SJCRH30 (cell line): ENCODE measurements around a stretch of chr2.

GRCh38 chr2:58539952-58540444 lies 298.9 kb upstream of the FANCL start:
- RAMPAGE, long total RNA, result no peak

DNA sequence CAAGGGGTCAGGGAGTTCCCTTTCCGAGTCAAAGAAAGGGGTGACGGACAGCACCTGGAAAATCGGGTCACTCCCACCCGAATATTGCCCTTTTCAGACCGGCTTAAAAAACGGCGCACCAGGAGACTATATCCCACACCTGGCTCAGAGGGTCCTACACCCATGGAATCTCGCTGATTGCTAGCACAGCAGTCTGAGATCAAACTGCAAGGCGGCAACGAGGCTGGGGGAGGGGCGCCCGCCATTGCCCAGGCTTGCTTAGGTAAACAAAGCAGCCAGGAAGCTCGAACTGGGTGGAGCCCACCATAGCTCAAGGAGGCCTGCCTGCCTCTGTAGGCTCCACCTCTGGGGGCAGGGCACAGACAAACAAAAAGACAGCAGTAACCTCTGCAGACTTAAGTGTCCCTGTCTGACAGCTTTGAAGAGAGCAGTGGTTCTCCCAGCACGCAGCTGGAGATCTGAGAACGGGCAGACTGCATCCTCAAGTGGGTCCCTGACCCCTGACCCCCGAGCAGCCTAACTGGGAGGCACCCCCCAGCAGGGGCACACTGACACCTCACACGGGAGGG lies 469.5 kb downstream of the BCL11A start:
- RAMPAGE, long total RNA, result no peak

DNA sequence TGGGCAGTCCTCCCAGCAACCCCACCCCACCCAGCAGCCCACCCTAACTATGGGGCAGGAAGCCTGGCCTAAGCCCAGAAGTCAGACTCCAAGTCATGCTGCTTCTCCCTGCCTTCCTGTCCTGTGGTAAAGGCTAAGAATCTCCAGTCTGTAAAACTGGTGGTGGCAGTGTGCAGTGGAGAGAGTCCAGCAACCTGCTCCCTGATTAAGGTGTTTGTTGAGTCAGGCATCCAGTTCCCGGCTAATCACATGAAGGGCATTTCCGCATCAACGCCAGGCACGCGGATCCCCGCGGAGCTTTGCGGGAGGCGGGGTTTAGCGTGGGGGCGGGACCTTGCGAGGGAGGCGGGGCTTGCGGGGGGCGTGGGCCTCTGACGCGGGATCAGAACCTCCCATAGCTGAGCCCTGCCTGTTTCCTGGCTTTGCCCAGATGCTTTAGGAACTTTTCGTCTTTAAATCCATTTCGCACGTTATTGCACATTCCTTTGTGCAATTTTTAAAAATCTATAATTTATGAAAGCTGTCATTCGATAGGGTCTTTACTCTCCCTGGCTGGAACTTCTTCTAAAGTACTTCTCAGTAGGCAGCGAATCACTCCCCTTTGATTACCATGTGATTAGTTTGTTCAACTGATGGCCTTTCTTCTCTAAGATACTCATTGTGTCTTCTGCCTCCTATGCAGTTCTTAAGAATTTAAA lies 255.7 kb downstream of the BCL11A start:
- RAMPAGE, long total RNA, result no peak

- RAMPAGE, long total RNA, result no peak
These were observed 23.5 kb downstream of the BCL11A start for GRCh38 chr2:60529711-60530587.

DNA sequence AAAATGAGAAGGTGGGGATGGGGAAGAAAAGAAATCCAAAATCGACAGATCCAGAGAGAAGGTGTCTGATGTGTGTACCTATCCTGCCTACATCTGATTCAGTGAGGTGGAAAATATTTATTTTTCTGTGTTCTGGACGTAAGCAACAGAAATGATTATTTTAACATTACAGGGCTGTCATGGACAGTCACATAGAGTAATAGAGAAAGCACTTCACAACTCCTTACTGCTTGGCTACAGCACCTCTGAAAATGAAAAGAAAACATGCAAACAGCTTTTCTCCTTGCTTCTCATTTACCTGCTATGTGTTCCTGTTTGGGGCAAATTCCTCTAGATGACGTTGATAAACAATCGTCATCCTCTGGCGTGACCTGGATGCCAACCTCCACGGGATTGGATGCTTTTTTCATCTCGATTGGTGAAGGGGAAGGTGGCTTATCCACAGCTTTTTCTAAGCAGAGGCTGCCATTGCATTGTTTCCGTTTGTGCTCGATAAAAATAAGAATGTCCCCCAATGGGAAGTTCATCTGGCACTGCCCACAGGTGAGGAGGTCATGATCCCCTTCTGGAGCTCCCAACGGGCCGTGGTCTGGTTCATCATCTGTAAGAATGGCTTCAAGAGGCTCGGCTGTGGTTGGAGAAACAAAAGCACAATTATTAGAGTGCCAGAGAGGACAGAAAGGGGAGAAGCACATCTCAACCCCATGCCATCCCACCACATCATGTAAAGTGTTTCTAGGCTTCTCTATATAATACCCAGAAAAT lies 7.6 kb downstream of the BCL11A start:
- RAMPAGE, long total RNA, result no peak

- RAMPAGE, long total RNA, result no peak
These were observed 3.9 kb downstream of the BCL11A start for GRCh38 chr2:60549373-60550152.

DNA sequence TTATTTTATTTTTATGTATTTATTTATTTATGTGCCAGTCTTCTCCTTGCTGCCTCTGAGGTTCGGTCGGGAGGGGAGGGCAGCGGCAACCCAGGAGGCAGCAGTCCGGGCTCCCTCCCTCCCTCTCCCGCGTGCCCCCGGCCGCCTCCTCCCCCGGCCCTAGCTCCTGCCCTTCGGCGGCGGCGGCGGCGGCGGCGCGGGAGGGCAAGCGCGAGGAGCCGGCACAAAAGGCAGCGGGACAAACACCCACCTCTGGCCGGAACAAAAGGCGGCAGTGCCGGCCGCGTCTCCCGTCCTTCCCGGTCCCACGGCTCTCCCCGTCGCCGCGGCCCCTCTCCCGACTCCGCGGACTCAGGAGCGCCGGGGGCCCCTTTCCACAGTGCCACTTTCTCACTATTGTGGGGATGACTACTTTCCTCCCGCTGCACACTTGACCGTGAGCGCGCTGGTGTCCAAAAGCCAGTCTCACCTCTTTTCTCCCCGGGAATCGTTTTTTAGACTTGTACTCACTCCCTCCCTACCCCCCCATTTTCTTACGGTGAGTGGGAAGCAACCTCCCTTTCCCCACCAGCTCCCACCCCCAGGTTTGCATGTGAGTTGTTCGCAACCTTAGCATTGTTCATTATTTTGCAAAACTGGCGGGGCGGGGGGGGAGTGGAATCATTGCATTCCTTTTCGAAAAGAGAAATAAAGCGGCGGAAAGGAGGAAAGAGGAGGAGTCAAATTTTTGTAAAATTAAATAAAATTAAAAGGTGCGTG lies 1.0 kb downstream of the BCL11A start:
- RAMPAGE, long total RNA, result no peak

- RAMPAGE, long total RNA, result no peak
These were observed 17.1 kb downstream of the REL start for GRCh38 chr2:60898521-60898920.

- RAMPAGE, long total RNA, result no peak
These were observed 18.0 kb upstream of the PUS10 start for GRCh38 chr2:61036055-61036472.

GRCh38 chr2:61144737-61145331 lies 17.2 kb upstream of the C2orf74 start:
- RAMPAGE, long total RNA, result no peak

DNA sequence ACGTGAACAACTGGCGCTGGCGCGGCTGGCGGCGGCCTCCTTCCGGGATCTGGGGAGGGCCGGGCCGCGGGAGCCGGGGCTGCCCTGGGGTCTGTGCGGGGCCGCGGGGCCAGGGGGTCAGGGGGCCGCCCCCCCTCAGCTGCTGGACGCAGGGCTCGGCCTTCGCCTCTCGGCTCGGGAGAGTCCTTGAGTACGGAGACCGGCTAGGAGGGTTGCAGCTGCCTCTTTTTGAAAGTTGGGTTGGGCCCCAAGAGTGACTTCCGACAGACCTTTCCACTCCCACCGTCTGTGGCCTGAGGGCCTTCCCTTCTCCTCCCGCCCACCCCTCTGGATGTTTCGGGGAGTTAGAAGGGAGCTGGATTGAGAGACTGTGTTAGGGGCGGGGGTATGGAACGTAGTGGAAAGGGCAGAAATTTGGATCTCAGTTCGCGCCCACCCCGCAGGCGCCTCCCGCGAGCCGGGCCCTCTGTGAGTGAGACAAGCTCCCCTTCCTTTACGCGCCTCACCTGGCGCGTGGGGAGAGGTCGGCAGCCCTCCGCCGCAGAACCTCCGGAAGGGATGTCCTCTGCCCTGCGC lies 15.7 kb downstream of the C2orf74 start:
- RAMPAGE, long total RNA, result no peak

DNA sequence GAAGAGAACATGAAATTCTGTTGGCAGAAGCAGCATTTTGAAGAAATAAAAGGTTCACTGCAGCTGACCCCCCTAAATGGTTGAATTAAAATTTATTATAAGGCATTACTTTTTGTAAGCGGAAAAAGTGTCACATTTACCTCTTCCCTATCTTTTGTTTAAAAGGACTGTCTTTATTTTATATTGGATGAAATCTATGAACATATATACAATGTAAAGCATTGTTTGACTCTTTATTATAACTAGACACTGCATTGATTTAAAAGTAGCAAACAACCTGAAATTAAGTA lies 24.7 kb downstream of the C2orf74 start:
- RAMPAGE, long total RNA, result no peak

DNA sequence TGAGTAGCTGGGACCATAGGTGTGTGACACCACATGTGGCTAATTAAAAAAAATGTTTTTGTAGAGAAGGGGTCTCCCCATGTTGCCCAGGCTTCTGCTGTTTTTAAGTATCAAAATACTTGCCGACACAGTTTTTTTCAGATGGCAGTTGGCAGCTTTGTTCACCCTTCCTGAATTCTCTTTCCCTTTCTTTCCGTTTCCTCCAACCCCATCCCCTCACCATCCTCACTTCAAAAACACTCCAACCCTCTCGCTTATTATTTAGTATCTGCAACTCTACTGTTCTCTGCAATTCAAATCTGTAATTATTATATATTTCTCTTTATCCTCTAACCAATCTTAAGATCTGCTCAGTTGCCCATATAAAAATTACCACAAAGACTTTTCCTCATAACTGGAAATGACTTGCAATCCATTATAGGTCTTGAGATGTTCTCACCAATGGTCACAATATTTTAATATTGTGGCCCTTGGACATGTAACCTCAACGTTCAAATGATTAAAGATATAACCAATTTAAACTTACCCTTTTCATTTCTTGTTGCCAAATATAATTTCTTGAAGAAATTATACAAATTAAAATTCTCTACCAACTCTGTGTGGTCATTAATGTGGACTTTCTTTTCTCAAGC lies 38.3 kb downstream of the C2orf74 start:
- RAMPAGE, long total RNA, result no peak

DNA sequence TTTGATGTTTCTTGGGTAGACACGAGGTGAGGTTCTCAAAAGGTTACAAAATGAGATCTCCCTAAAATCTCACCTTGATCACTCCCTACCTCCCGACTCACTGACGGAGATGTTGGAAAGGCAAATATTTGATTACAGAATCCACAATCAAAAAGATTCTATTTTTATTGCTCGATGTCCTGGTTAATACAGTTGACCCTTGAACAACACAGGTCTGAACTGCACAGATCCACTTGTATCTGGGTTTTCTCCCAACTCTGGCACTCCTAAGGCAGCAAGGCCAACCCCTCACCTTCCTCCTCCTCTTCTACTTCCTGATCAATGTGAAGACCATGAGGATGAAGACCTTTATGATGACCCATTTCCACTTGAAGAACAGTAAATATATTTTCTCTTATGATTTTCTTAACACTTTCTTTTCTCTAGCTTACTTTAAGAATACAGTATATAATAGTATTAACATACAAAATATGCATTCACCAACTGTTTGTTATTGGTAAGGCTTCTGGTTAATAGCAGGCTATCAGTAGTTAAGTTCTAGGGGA lies 125.3 kb downstream of the C2orf74 start:
- RAMPAGE, long total RNA, result no peak

DNA sequence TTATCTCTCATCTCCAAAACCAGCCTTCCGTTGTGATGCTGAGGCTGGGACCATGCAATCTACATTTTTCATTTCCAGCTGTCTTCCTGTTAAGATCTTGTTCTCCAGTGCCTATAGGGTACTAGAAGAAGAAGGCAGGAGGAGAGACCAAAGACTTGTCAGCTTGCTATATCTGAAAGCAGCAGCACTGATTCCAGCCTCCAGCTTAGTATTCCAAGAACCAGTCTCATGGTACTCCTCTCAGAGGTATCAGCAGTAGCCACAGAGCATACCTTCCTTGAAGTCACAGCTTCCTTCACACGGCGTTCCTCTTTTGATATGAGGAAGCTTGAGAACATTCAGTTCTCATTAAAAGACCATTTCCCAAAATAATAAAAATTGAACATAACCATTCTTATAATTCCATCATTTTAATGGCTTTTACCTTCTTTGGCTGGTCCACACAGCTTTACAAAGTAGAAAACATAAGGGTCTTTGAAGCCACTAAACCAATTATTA lies 49.8 kb downstream of the USP34 start:
- RAMPAGE, long total RNA, result no peak

GRCh38 chr2:61443428-61444050 lies 27.3 kb downstream of the USP34 start:
- RAMPAGE, long total RNA, result no peak

- RAMPAGE, long total RNA, result no peak
These were observed 11.8 kb upstream of the USP34 start for GRCh38 chr2:61482276-61483542.

GRCh38 chr2:61526253-61526789 lies 11.8 kb downstream of the XPO1 start:
- RAMPAGE, long total RNA, result no peak

- RAMPAGE, long total RNA, result no peak
These were observed 140.4 kb downstream of the FAM161A start for GRCh38 chr2:61713335-61714042.

GRCh38 chr2:61763553-61764816 lies 89.9 kb downstream of the FAM161A start:
- RAMPAGE, long total RNA, result no peak